Measurements from ENCODE around the genes FBXO39 and ACADVL.

DNA sequence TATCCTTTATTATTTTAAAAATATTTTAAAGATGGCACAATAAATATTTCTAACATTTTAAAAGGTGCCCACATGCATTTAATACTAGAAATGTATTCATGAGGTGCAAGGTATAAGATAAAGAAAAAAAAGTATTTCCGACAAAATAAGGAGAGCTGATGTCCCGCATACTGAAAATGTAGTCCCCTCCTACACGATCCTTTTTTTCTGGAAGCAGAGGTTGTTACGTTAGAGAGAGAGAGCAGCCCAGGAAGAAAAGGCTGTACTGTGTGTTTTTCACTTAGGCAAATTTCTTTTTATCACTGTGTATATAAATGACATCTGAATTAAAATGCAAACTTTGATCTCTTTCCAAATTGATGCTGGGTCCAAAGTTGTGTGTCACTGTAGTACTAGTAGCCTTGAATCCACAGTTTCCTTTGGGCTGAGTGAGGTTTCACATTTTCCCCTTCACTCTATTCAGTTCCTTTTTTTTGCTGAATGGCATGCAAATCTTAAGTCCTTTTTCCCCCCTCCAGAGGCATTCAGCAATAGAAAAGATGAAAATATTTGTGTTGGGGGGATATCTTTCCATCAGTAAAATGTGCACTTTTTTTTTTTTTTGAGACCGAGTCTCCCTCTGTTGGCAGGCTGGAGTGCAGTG lies 7.6 kb upstream of the SLC13A5 start:
- CAGE, long polyA plus RNA: no peak
- RRBS: no CpG with 5 or more reads among the region's 5 CpGs

GRCh38 chr17:6775814-6776463 lies at the start of gene FBXO39:
Gene FBXO39 (plus strand): TSS chr17:6776215.
- CAGE, long polyA plus RNA: no peak
- RRBS: 4% methylated on average over 21 of the region's 52 CpGs

DNA sequence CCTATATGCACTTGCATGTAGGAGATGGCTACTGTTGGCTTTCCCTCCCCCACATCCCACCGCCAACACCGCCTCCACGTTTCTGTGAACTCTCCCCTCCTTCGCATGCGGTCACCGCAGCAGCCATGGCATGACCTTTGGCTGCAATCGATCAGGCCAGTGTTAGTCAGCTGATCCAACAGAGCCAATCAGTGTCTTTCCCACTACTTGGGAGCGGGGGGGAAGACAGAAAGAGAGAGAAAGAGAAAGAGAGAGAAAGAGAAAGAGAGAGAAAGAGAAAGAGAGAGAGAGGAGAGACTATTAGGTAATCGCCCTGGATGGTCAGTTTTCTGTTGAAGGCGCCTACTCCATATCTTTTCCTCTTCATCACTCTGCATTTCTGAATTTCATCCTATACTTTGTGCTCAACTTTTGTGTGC lies 22.8 kb downstream of the ASGR1 start:
- CAGE, long polyA plus RNA: no peak
- RRBS: no CpG with 5 or more reads among the region's 10 CpGs

GRCh38 chr17:7204617-7205579 lies 12.5 kb downstream of the DLG4 start:
- CAGE, long polyA plus RNA: no peak
- RRBS: 7% methylated on average over 16 of the region's 43 CpGs

DNA sequence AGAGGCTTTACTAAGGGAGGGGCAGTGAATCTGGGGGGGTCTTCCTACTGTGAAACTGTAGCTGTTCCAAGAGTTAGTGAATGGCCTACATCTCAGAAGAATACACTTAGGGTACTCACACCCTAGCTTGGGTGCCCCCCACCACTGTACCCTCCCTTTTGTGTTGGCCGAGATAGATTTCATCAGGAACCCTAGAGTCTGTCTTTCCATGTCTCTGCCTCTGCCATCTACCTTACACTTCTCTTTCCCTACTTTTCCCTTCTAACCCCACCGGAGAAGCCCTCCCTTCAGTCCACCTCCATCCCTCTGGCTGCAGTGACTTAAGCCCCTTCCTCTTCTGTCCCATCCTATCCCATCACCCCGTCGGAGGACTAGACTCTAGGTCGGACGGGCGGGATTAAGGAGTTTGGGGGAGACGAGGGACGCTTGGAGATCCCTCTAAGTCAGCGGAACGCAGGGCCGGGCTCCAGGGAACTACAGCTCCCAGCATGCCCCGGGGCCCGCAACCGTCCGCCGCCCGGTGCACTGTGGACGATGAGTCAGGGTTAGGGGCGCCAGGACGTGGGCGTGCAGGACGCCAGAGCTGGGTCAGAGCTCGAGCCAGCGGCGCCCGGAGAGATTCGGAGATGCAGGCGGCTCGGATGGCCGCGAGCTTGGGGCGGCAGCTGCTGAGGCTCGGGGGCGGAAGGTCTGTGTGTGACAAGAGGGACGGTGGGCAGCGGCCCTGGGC lies at the start of gene ACADVL:
Gene ACADVL, plus strand, starts transcription at position 580 of the 730 bp plus-strand sequence.
- CAGE, long polyA plus RNA: start-site peak on the plus strand centred at position 591 of the sequence, 55 bp wide, 621 and 393 reads in 2 replicates
- RRBS: 1% methylated on average over 10 of the region's 37 CpGs

- CAGE, long polyA plus RNA: no peak
- RRBS: no CpG with 5 or more reads among the region's 5 CpGs
These were observed 1.7 kb downstream of the ACADVL start for GRCh38 chr17:7221408-7221825.

DNA sequence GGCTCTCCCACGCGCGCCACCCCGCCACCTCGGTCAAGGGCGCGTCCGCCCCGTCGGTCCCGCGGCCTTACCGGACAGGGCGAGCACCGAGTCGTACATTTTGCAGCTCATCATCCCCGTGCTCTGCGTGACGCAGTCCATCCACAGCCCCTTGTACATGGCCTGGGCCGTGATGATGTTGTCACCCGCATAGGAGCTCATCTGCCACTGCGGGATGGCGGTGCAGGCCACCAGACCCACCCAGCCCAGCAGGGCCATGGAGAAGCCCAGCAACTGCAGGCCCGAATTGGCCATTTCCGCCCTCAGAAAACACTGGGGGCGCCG lies 566 bp downstream of the CLDN7 start:
- CAGE, long polyA plus RNA: no peak
- RRBS: 25% methylated on average over 9 of the region's 27 CpGs

DNA sequence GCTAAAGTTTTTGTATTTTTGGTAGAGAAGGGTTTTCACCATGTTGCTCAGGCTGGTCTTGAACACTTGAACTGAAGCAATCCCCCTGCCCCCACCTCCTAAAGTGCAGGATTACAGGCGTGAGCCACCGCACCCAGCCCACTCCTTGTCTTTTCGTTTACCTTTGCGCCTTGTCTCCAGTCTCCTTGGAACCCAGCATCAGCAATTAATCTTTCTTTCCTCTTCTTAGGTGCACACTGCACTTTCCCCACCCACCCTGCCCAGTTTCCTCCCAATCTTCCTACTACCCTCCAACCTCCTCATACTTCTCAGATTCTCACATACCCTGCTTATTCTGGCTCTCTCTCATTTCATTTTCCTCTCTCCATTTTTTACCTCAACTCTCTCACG lies 1.5 kb upstream of the CLDN7 start:
- CAGE, long polyA plus RNA: no peak
- RRBS: no CpG with 5 or more reads among the region's 5 CpGs

- CAGE, long polyA plus RNA: no peak
- RRBS: no CpG with 5 or more reads among the region's 25 CpGs
These were observed 907 bp upstream of the YBX2 start for GRCh38 chr17:7295275-7295816.

GRCh38 chr17:7336854-7337427 lies 612 bp downstream of the ACAP1 start:
- CAGE, long polyA plus RNA: no peak
- RRBS: no CpG with 5 or more reads among the region's 10 CpGs

DNA sequence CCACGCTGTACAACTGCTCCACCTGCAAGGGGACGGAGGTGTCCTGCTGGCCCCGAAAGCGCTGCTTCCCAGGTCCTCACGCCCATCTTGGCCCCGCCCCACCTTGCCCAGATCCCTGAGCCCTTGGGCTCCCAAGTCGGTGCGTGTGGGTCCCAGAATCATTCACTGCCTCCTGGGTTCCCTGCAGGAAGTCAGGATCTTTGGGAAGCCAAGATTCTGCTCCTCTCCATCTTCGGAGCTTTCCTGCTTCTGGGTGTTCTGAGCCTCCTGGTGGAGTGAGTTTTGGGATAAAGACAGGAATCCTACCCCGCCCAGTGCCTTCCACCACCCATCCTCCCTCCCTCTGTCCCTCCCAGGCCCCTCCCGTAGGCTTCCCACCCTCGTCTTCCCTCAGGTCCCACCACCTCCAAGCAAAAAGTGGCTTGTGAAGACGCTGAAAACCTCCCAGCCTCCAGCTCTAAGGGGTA lies 1.3 kb downstream of the TMEM95 start:
- CAGE, long polyA plus RNA: no peak
- RRBS: no CpG with 5 or more reads among the region's 13 CpGs

- CAGE, long polyA plus RNA: no peak
- RRBS: 8% methylated on average over 34 of the region's 82 CpGs
These were observed 3.1 kb downstream of the TNK1 start for GRCh38 chr17:7383718-7384746.

DNA sequence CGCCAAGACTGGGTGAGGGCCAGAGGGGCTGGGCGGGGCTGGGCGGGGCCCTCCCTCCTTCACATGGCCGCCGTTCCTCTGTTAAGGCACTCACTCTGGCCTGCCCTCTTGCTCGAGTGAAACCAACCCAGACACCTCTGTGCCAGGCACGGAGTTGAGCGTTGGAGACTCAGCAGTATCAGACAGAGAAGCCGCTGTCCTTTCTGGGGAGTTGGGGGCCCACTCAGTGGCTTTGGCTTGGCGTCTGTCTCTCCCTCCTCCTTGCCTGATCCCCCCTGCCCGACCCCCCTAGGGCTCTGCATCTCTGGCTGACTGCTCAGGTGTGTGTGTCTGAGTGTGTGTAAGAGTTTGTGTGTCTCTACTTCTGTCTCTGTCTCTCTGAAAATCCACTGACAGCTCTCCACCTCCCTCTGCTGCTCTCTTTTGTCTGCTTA lies 4.0 kb upstream of the SPEM1 start:
- CAGE, long polyA plus RNA: no peak
- RRBS: no CpG with 5 or more reads among the region's 11 CpGs

- CAGE, long polyA plus RNA: no peak
- RRBS: no CpG with 5 or more reads among the region's 11 CpGs
These were observed 2.0 kb upstream of the FGF11 start for GRCh38 chr17:7437445-7437643.

- CAGE, long polyA plus RNA: no peak
- RRBS: 92% methylated on average over 9 of the region's 18 CpGs
These were observed 17.2 kb downstream of the ZBTB4 start for GRCh38 chr17:7462179-7462639.

DNA sequence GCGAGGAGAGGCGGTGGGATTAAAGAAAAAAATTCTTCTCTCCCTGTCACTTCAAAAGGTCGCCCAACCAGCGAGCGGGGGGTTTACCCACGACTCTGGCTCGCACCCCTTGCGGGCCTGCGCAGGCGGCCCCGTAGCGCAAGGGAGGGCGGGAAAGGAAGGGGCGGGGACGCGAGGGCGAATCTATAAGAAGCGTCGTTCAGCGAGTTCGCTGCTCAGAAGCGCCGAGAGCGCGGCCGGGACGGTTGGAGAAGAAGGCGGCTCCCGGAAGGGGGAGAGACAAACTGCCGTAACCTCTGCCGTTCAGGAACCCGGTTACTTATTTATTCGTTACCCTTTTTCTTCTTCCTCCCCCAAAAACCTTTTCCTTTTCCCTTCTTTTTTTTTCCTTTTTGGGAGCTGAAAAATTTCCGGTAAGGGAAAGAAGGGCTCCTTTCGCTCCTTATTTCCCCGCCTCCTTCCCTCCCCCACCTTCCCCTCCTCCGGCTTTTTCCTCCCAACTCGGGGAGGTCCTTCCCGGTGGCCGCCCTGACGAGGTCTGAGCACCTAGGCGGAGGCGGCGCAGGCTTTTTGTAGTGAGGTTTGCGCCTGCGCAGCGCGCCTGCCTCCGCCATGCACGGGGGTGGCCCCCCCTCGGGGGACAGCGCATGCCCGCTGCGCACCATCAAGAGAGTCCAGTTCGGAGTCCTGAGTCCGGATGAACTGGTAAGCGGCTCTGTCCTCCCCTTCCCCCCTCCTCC lies 3.1 kb downstream of the SLC35G6 start:
- CAGE, long polyA plus RNA: no peak
- RRBS: 2% methylated on average over 6 of the region's 57 CpGs

DNA sequence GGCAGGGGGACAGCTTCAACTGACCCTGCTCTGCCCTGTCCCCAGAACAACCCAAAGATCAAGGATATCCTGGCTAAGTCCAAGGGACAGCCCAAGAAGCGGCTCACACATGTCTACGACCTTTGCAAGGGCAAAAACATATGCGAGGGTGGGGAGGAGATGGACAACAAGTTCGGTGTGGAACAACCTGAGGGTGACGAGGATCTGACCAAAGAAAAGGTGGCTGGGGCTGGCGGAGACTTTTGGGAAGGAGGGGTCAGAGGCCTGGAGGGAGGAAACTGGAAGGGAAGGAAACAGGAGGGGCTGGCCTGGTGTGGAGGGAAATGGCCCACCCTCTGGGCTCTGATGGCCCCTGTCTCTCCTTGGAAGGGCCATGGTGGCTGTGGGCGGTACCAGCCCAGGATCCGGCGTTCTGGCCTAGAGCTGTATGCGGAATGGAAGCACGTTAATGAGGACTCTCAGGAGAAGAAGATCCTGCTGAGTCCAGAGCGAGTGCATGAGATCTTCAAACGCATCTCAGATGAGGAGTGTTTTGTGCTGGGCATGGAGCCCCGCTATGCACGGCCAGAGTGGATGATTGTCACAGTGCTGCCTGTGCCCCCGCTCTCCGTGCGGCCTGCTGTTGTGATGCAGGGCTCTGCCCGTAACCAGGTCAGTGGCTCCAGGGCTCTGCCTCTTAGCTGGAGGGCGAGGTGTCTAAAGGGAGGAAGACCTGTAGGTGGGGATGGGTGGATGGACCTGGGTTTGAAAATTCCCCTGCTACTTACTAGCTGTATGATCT lies 15.3 kb downstream of the SLC35G6 start:
- CAGE, long polyA plus RNA: no peak
- RRBS: no CpG with 5 or more reads among the region's 20 CpGs

DNA sequence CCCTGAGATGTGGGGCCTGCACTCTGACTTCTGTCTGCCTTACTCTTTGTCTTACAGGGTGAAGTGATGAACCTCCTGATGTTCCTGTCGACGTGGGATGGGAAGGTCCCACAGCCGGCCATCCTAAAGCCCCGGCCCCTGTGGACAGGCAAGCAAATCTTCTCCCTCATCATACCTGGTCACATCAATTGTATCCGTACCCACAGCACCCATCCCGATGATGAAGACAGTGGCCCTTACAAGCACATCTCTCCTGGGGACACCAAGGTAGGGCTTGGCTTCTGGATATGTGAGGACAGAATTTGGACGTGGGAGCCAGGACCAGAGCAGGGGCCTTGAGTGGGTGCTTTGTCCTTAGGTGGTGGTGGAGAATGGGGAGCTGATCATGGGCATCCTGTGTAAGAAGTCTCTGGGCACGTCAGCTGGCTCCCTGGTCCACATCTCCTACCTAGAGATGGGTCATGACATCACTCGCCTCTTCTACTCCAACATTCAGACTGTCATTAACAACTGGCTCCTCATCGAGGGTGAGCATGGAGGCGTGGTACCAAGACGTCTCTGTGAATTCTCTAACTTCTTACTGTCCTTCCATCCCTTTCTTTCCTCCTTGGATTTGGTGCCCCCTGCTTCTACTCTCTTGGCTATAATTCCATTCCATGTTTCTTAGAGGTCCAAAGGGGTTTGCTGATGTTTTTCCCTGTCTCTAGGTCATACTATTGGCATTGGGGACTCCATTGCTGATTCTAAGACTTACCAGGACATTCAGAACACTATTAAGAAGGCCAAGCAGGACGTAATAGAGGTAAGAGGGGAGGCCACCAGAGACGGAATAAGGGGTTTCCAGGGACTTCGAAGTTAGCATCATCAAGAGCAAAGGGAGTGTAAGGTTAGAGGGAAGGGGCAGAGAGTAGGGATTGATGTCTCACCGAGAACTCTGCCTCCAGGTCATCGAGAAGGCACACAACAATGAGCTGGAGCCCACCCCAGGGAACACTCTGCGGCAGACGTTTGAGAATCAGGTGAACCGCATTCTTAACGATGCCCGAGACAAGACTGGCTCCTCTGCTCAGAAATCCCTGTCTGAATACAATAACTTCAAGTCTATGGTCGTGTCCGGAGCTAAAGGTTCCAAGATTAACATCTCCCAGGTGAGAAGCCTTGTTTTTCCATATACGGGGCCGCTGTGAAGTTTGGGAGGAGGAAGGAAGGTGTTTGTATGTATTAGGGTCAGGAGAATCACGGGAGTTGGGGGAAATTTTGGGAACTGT lies 19.8 kb downstream of the SLC35G6 start:
- CAGE, long polyA plus RNA: no peak
- RRBS: no CpG with 5 or more reads among the region's 27 CpGs

- CAGE, long polyA plus RNA: start-site peak on the plus strand at chr17:7558160-7558310, 20 and 6 reads in 2 replicates
- RRBS: no CpG with 5 or more reads among the region's 22 CpGs
These were observed 520 bp upstream of the TNFSF13 start for GRCh38 chr17:7557868-7558591.

DNA sequence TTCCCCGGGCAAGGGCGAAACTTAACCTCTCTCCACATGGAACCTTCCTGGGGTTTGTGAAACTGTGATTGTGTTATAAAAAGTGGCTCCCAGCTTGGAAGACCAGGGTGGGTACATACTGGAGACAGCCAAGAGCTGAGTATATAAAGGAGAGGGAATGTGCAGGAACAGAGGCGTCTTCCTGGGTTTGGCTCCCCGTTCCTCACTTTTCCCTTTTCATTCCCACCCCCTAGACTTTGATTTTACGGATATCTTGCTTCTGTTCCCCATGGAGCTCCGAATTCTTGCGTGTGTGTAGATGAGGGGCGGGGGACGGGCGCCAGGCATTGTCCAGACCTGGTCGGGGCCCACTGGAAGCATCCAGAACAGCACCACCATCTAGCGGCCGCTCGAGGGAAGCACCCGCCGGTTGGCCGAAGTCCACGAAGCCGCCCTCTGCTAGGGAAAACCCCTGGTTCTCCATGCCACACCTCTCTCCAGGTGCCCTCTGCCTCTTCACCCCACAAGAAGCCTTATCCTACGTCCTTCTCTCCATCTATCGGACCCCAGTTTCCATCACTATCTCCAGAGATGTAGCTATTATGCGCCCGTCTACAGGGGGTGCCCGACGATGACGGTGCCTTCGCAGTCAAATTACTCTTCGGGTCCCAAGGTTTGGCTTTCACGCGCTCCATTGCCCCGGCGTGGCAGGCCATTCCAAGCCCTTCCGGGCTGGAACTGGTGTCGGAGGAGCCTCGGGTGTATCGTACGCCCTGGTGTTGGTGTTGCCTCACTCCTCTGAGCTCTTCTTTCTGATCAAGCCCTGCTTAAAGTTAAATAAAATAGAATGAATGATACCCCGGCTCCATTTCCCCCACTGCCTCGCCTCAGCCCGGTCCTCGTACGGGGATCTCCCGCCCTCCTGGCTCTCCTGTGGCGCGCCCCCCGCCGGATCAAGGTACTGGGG lies 680 bp upstream of the SENP3 start:
- CAGE, long polyA plus RNA: no peak
- RRBS: 3% methylated on average over 5 of the region's 47 CpGs